Bile duct (tissue), 1 donor: ENCODE measurements around a stretch of chr12.

DNA sequence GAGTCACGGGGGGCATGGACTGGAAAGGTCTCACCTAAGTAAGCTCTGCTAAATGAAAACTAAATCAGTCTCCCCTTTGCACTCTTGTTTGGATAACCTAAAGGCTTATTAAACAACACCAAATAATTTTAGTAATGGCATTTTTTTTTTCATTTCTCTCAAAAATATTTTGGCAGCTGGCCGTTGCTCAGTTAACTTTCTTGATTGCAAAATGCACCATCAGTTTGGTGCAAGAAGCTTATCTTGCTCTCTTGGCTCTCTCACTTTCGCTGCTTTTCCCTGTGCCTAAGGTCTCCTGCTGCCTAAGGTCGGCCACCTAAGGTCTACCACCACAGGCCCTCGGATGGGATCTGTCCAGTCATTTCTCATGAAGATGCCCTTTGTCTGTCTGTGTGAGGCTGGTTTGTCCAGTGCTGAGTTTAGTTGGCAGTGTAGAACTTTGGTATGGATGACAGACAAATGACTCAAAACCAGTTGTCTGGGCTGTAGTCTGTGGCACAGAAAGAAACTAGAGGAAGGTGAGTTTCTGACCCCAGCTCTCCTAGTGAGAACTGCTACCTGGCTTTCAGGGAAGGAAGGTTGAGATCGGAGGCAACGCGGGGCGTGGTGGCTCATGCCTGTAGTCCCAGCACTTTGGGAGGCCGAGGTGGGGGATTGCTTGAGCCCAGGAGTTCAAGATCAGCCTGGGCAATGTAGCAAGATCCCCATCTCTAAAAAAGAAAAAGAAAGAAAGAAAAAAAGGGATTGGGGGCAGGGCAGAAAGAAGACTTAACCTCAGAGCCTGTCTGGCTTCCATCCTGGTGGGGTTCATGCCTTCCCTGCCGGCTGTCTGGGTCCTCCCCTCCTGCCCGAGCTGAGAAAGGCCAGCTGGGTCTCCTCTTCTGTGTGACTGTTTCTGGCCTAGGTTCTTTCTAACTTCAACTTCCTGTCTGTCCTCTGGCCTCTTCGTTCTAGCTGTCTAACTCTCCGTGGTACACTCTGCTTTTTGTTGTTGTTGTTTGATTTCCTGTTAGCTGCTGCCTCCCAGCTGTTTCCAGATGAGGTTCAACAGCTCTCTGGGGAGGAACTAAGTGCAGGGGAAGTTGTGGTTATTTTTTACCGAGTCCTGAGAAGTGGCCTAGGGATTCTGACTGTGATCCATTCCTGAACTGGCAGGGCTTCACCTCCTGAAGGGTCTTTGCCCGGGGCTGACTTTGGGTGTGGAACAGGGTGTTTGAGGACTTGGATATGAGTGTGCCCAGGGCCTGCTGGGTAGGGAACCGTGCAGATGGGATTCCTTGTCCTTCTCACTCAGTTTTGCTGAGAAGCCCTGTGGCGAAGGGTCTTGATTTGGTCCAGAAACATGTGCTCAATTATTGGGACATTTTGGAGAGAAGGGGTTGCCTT is 2.9 kb downstream of the MLXIP start:
- PRO-cap = bidirectional peak, plus-strand start at position 1,045 of the sequence, minus-strand start at position 960 of the sequence

- PRO-cap = no peak
Measured at GRCh38 chr12:122123173-122123746, 44.7 kb downstream of the MLXIP start.

- PRO-cap = no peak
Measured at GRCh38 chr12:122126513-122127629, 47.1 kb downstream of the IL31 start.

DNA sequence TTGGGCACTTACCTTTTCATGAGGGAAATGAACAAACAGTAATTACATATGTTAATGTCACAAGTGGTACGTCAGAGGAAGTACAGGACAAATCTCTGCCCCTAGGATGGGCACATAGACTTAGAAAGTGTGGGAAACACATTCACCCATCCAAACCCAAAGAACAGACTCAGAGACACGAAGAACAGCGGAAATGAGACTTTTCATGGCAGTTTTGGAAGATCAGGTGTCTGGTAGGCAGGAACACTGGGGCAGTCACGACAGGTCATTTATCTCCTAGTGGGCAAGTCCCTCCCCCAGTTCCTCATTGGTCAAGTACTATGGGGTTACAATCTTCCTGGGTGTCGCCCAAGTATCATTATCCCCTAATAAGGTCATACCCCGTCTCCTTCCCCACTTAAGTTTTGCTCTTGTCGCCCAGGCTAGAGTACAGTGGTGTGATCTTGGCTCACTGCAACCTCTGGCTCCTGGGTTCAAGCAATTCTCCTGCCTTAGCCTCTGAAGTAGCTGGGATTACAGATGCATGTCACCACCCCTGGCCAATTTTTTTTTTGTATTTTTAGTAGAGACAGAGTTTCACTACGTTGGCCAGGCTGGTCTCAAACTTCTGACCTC is 6.6 kb upstream of the B3GNT4 start:
- PRO-cap = no peak

- PRO-cap = no peak
Measured at GRCh38 chr12:122374567-122375298, 47.7 kb downstream of the CLIP1 start.

GRCh38 chr12:122423204-122423796 is 831 bp upstream of the CLIP1 start:
- PRO-cap = unidirectional peak, minus-strand start at chr12:122423684

GRCh38 chr12:122503992-122504984 is 3.6 kb upstream of the ZCCHC8 start:
- PRO-cap = no peak

- PRO-cap = no peak
Measured at GRCh38 chr12:122518795-122519182, 7.9 kb downstream of the RSRC2 start.

- PRO-cap = no peak
Measured at GRCh38 chr12:122643951-122644297, 59.2 kb downstream of the HCAR2 start.

DNA sequence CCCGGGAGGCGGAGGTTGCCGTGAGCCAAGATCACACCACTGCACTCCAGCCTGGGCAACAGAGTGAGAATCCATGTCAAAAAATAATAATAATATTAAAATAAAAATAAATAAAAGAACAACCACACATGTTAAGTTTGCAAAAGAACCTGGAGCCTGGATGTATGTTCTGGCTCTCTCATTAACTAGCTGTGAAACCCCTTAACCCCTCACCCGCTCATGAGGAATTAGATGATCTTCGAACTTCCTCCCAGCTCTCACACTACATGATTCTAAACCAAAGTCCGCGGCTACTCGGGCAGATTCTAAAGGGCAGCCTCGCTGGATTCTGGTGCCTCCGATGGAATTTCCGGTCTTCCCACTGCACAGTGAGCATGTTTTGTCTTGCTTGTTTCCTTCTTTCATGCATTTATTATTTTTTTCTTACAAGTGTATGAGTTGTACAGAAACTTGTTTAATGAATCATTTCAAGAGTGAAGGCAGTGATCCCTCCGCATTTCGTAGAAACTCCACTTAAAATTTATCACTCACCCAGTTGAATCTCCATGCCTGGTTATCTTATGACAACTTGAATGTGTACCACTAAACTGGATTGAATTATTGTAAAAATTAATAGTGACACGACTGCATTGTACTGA is 4.4 kb upstream of the HCAR3 start:
- PRO-cap = no peak

DNA sequence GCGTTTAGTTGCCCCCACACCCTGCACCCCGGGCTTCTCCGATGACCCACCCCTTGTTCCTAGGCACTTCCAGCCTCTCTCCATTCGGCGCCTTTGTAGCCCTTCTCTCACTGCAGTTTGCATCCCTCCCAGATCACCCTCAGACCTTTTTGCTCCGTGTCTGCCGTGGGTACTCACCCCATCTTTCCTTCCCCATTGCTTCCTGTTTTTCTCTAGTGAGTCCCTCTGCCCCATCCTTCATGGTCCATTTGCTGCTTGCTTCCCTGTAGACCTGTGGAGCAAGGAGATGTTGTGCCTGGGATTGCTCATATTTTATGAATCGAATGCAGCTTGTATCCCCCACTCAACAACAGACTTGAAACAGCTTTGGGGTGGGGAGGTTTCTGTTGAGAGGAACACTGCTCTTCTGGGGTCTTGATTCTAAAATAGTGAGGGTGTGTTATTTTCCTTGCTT is 638 bp downstream of the DENR start:
- PRO-cap = no peak

DNA sequence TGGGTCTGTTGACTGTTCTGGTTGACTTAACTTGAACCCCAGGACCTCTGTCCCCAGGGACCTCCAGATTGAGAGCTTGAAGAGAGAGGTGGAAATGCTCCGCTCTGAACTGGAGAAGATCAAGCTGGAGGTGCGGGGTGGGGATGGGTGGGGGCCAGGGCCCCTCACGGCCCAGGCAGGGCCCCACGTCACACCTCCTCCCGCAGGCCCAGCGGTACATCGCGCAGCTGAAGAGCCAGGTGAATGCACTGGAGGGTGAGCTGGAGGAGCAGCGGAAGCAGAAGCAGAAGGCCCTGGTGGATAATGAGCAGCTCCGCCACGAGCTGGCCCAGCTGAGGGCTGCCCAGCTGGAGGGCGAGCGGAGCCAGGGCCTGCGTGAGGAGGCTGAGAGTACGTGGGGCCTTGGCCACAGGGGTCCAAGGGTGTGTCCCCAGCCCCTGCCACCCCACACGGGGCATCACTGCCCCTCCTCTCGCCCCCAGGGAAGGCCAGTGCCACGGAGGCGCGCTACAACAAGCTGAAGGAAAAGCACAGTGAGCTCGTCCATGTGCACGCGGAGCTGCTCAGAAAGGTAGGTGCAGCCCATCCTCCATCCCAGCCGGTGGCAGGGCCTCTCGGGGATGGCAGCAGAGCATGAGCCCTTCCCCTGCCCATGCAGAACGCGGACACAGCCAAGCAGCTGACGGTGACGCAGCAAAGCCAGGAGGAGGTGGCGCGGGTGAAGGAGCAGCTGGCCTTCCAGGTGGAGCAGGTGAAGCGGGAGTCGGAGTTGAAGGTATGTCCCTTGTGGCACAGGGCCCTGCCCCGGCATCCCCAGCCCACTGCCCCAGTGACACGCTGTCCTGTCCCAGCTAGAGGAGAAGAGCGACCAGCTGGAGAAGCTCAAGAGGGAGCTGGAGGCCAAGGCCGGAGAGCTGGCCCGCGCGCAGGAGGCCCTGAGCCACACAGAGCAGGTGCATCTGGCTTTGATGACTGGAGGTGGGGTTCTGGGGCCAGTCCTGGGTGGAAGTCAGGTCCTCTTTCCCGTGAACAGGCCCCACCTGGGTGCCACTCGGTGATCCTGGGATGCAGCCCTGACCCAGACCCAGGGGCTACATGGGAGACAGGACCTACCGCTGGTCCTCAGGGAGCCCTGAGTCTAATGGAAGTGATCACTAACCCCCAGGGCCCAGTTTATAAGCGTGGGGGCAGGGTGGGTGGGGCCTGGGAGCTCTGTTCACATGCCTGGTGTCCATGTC is 20.9 kb downstream of the HIP1R start:
- PRO-cap = no peak

GRCh38 chr12:122865409-122866230 is 30.3 kb downstream of the VPS37B start:
- PRO-cap = no peak

DNA sequence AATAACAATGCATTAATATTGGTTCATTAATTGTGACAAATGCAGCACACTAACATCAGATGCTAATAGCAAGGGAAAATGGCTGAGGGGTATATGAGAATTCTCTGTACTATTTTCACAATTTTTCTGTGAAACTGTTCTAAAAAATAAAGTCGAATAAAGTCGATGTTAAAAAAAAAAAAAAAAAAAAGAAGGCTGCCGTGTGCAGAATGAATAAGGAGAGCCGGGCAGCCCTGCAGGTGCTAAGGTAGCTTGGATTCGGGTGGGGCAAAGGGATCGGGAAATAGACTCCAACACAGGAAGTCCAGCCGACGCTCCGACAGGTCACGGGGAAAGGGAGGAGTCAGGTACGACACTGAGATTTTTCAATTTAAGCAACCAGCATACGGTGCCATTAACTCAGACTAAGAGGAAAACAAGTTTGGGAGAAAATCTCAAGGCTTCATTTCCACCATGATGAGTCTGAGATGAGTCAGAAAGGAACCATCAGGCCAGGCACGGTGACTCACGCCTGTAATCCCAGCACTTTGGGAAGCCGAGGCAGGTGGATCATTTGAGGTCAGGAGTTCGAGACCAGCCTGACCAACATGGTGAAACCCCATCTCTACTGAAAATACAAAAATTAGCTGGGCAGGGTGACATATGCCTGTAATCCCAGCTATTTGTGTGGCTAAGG is 20.7 kb upstream of the VPS37B start:
- PRO-cap = no peak

- PRO-cap = no peak
Measured at GRCh38 chr12:122975435-122976013, 480 bp downstream of the OGFOD2 start.

DNA sequence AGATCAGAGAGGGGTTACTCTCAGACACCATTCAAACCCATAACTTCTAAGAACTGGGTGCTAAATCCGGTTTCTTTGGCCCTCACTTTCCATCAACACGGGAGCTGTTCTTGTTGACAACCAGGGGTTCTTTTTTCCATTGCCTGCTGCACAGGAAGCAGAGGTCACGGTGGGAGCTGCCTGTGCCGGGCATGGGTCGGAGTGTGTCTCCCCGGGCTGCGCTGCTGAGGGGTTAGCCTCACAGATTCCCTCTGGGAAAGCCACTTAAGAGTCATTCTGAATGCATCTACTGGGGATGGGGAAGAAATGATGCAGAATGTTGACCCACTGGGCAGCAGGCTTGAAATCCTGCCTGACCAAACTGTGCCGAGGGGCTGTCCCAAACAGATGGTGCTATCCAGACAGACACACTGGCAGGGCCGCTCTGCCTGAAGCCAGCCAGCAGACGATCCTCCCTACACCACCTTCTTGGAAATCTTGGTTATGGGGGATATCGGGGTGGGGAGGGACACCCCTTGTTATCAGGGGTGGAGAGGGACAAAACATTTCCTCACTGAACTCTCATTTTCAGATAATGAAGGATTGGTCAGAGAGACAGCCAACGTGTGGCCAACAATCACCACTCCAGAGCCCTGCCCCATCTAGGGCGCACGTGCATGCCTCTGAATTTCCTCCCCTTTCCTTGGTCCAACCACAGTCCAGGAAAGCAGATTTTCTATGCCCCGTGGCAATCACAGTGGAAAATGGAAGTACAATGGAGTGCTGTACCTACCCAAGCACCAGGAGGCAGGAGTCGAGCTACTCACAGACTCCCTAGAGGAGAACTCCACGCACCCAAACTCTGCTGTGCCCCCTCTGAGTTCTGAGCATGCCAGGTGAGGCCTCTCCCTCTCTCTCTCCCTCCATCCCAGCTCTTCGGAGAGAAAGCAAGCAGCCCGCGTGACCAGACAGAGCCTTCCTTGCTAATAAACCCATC is 73.8 kb downstream of the PITPNM2 start:
- PRO-cap = no peak

GRCh38 chr12:123089012-123089482 is 61.8 kb downstream of the PITPNM2 start:
- PRO-cap = no peak

GRCh38 chr12:123109292-123109872 is 41.5 kb downstream of the PITPNM2 start:
- PRO-cap = no peak

DNA sequence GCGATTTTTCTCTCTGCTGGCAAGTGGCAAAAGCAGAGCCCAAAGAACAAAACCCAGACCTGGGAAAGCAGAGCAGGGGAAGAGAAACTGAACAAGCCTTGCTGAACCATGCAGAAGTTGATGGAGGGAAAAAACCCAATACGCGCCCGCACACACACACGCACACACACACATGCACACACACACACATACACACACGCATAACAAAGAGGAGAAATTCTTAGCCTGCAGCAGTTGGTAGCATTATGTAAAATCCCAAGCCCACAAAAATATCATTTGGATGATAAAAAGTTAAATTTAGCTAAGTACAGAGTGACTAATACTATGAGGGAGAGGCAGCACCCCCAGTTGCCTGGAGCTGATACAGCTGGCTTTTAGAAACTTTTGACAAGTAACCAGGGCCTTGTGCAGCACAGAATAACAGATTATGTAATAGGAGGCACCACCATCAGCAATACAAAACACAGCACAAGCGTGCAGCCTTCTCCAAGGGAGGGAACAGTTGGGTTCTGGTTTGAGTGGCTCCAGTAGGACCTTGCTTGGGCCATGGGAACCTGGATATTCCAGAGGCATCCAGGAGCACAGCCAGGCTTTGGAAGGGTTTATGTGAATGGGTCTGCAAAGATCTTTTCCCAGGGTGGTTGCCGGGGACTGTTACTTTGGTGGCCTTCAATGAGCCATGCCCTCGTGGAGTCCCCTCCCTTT is 35.3 kb downstream of the PITPNM2 start:
- PRO-cap = no peak

- PRO-cap = no peak
Measured at GRCh38 chr12:123221235-123221908, 11.6 kb downstream of the MPHOSPH9 start.